AG10803 (cell line): ENCODE measurements around the genes PPP2R5C and RCOR1.

GRCh38 chr14:101761564-101762647 lies at the start of gene PPP2R5C:
Gene PPP2R5C, plus strand, starts transcription at chr14:101761709.
- RRBS = 2% methylated on average over 37 of the region's 130 CpGs

GRCh38 chr14:101767317-101768137 lies 6.0 kb downstream of the PPP2R5C start:
- RRBS = no CpG with 5 or more reads among the region's 8 CpGs

GRCh38 chr14:101833509-101833696 lies 71.9 kb downstream of the PPP2R5C start:
- RRBS = no CpG with 5 or more reads among the region's 1 CpG

- RRBS = no CpG with 5 or more reads among the region's 5 CpGs
Observed at GRCh38 chr14:101835006-101835573, 73.6 kb downstream of the PPP2R5C start.

DNA sequence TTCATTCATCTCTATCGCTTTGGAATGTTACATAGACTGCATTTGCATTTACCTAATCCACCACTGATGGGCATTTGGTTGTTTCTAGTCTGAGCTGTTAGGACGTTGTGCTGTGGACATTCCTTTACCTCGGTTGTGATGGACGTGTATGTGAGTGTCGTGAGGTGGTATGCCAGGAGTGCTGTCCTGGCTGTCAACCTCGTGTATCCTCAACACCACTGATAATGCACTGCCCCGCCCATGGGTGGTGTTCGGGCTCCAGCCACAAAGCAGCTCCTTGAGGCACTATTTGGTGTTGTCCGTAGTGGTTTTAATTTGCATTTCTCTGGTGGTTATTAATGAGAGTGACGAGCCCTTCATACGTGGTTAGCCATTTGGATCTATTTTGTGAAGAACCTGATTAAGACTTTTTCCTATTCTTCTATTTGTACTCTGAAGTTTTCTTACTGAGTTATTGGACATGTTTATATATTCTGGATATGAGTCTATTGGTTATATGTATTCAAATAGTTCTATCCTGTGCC lies 87.6 kb downstream of the PPP2R5C start:
- RRBS = no CpG with 5 or more reads among the region's 11 CpGs

GRCh38 chr14:101881384-101881884 lies 82.9 kb upstream of the DYNC1H1 start:
- RRBS = no CpG with 5 or more reads among the region's 12 CpGs

DNA sequence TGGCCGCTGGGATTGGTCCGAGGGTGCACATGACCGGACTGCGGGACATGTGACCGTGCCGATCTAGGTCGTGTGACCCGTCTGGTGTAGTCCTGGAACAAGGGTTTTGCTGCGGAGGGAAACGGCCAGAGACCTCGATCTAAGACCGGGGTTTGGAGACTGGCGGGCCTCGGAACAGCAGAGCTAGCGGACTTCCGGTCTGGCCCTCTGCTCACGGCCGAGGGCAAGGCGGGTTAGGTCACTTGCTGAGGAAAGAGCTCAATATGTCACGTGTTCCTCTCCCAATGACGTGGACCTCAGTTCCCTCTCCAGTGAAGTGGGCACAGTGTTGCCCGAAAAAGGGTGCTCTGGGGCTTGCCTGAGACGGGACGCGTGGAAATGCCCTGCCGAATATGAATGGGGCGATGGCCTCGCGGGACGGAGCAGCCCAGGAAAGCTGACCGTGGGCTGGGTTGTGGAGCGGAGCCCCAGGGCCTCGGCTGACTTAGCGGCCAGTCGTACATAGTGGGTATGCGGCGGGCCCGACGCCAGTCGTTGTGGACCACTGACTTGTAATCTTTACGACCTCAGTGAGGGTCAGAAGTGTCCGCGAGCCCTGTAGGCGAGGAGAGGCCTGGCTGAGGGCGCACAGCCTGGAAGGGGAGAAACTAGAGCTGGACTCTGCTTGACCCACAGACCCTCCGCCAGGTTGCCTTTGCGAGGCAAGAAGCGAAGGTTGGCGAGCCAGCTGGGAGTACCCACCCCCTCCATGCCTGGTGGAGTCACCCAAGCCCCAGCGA lies 15.9 kb upstream of the DYNC1H1 start:
- RRBS = under 1% methylated on average over 9 of the region's 50 CpGs

DNA sequence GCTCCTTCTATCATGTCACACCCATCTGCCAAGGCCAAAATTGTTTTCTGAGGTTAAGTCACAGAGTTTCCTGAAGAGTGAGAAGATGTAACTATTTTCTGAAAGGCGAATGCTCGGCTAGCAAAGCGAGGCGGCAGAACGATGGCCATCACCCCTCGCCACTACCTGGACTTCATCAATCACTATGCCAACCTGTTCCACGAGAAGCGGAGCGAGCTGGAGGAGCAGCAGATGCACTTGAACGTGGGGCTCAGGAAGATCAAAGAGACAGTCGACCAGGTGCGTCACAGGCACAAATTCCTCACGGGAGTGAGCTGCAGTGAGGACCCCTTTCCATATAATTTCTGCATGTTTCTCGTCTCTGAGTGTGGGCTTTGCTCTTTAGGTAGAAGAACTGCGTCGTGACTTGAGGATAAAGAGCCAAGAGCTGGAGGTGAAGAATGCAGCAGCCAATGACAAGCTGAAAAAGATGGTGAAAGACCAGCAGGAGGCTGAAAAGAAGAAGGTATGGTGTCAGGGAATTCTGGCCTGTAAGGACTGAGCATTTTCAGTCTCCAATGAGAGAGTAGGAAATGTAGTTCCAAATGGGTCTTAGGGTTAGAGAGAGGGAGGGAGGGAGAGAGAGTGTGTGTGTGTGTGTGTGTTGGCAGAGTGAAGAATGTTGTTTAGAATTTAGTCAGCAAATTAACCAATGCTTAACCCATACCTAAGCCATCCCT lies 57.3 kb downstream of the HSP90AA1 start:
- RRBS = no CpG with 5 or more reads among the region's 16 CpGs

DNA sequence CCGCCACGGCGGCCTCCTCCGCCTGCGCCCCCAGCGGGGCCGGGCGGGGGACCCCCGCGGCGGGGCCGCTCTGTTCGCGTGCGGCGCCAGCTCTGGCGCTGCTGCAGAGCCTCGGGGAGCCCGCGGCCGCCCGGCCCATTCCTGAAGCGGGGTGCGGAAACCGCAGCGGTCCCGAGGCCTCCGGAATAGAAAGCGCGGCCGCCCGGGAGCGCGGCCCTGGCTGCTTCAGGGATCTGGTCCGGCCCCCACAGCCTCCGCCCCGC lies 252 bp downstream of the HSP90AA1 start:
- RRBS = under 1% methylated on average over 26 of the region's 37 CpGs

- RRBS = 2% methylated on average over 15 of the region's 51 CpGs
Observed at GRCh38 chr14:102140093-102141086, 693 bp downstream of the WDR20 start.

- RRBS = no CpG with 5 or more reads among the region's 1 CpG
Observed at GRCh38 chr14:102292556-102292755, 12.5 kb downstream of the MOK start.

- RRBS = no CpG with 5 or more reads among the region's 14 CpGs
Observed at GRCh38 chr14:102464723-102465553, 44.6 kb downstream of the ANKRD9 start.

DNA sequence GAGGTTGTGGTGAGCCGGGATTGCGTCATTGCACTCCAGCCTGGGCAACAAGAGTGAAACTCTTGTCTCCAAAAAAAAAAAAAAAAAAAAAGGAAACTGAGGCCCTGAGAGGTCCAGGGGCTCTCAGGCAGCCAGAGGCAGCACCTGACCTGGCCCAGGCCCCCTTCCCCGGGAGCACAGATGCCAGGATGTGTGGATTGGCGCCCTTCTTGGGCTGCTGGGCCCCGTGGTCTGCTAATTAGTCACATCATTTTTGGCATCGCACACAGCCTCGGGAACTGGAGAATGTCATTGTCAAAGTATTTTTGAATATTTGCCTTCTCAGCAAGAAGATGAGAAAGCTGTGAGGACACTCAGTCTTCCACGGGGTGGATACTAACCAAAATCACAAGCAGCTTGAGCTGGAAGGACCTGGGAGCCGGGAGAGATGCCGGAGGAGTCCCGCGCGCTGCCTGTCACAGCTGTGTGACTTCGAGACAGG lies 12.6 kb upstream of the RCOR1 start:
- RRBS = no CpG with 5 or more reads among the region's 14 CpGs

- RRBS = 2% methylated on average over 27 of the region's 99 CpGs
Observed at GRCh38 chr14:102591254-102592464, 790 bp upstream of the RCOR1 start.

- RRBS = 3% methylated on average over 6 of the region's 16 CpGs
Observed at GRCh38 chr14:102592559-102592723, at the start of gene RCOR1. Gene RCOR1, plus strand, starts transcription at chr14:102592649.

GRCh38 chr14:102774330-102775329 lies 2.6 kb upstream of the TRAF3 start:
- RRBS = no CpG with 5 or more reads among the region's 15 CpGs

- RRBS = no CpG with 5 or more reads among the region's 7 CpGs
Observed at GRCh38 chr14:102882926-102883378, 39.5 kb upstream of the AMN start.

GRCh38 chr14:102893413-102894256 lies 28.8 kb upstream of the AMN start:
- RRBS = no CpG with 5 or more reads among the region's 23 CpGs

DNA sequence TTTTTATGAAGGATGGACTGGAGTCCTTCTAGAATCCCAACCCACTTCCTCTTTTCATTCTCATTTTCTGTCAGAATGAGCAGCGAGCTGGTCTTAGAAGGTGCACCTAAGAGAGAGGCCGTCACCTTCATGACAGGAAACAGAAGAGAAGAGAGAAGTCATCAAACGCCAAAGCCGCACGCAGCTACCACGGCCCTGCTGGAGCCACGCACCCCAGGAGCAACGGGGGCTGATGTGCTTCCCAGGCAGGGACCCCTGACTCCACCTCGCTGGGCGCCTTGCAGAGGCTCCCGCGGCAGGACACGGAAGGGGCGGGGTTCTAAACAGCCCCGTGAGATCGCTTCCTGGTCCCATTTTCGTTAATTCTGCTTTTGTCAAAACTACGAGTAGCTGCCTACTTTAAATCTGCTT lies 24.1 kb downstream of the AMN start:
- RRBS = no CpG with 5 or more reads among the region's 18 CpGs